Natural killer cell (primary cell): ENCODE results near the gene RNFT2.

DNA sequence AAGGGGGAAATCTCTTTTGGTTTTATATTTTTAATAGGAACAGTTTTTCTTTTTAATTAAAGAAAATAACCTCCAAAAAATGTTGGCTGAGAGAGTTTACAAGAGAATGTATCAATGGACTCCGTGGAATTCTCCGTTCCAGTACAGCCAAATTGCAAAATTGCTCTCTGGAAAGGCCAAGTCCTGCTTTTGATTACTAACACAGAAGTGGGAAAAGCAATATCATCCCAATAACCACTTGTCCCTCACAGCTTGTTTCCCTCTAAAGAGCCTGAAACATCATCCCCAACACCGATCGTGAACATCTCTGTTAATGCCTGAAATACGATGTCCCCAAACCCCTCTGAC is 36.8 kb downstream of the TBX5 start:
- PRO-cap: no peak

GRCh38 chr12:114684230-114685146 is 513 bp upstream of the TBX3 start:
- PRO-cap: bidirectional peak, plus-strand start at chr12:114684398, minus-strand start at chr12:114684164

DNA sequence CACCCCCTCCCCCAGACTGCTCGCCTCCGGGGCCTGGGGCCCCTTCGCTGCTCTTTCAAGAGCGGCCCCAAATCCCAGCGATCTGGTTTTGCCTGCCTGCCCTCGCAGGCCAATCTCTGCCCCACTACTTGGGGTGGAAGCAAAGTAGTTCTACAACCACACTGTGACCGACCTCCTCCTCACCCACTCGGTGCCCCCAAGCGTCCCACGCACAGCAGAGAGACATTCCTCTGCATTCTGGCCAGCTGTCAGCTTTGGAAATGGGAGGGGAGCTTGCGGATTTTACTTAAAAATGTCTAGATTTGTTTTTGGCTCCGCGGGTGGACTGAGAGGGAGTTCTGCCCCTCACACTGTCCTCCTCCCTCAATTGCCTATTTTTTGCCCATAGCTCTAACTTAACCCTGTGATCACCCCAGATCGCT is 2.5 kb upstream of the TBX3 start:
- PRO-cap: no peak

DNA sequence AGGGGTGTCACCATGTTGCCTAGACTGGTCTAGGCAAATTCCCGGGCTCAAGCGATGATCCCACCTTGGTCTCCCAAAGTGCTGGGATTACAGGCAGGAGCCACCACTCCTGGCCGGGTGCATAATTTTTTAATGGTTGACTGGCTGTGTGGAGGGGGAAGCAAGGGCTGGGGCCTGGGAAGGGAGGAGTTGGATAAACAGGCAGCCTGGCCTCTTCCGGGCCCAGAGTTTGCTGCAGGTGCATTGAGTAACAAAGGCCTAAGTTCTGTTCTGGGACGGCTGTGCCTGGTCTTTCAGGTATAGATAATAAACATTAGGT is 191.3 kb upstream of the TBX3 start:
- PRO-cap: no peak

GRCh38 chr12:115095078-115095592 is 411.2 kb upstream of the TBX3 start:
- PRO-cap: no peak

- PRO-cap: no peak
Observed at GRCh38 chr12:115870303-115870938, 407.1 kb downstream of the MED13L start.

DNA sequence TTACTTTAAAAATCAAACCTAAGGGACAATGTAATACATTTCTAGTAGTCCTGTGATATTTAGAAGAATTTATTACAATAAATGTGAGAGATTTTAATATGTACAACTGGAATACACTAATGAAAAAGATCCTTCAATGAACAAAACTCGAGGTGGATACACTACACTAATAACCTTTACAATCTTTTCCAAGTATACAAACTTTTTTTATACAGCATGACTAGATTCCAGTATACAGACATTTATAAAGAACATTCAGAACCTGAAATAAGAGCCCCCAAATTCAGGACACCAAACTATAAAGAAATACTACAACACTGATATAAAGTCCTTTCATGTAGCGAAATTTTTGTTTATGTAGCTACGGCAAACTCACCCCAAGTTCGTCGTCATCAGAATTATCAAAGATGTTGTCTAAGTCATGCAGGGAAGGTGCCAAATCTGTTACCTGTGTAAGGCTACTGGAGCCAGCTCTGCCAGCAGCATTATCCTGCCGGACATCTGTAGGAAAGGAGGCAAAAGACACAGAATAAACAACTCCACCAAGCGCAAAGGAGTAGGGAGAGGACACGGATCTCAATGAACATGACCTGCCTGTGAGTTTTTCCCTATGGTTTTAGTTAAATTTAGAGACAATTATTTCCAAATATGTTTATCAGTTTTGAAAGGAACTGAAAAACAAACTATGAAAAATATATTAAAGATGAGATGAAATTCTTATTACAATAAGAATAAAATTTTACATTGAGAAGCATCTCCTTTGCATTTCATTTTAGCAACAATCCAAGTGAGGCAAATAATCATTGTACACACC is 271.8 kb downstream of the MED13L start:
- PRO-cap: no peak

DNA sequence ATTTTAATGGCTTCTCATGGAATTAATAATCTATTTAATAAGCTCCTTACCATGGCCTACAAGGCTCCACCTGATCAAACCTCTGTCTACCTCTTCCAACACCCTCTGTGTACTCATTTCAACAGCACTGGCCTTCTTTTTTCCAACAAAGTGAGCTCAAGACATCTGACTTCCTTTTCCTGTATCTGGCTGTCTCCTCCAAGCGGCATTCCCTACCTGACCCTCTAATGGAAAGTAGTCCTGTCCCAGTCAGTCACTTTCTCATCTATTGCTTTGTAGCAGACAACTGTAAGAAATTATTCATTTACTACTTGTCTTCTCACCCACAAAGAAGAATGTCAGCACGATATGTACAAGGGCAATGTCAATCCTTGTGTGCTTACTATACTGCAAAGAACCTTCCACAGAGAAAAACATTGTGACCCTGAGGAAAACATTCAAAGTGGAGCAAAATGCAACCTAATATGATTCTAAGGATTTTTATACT is 149.6 kb downstream of the MED13L start:
- PRO-cap: no peak

GRCh38 chr12:116156537-116157145 is 120.9 kb downstream of the MED13L start:
- PRO-cap: no peak

DNA sequence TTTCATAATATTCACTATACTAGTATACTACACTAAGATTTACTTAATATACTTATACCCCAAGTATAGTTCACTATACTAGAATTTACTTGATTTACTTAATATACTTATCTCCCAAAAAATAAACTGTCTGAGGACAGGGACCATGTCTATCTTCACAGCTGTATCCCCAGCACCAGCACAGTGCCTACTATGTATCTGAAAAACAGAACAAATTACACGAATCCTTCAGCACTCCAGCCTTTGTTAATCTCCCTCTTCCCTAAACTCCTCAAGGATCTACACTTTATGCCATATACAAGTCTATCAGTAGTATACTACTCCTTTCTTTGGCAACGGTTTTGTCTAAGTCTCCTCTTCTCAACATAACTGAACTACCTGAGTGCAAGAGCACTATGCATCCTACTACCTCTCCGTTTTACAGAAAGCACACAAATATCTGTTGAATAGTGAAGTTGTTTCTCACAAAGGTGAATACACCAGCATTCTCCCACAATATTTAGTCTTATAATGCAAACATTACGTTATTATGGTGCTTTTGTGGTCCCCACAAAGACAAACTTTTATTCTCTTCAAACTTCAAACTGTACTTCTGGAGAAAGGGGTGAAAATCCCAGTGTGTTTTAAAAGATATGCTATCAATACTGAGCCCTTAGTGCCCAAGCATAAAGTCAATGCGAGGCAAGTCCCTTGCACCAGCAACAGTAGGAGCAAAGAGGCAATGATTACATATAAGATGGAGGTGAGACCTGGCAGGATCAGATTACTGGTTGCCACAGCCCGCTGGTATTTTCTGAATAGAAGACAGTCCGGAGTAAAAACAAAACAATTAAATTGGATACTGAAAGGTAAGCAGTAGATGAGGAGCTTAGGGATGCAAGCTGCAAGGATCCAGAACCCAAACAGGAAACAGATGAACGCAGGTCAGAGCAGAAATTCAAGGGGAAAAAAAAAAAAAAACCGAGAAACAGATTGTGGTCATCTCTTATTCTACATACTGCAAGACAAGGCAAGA is 120.0 kb downstream of the MED13L start:
- PRO-cap: no peak

GRCh38 chr12:116161267-116161939 is 116.1 kb downstream of the MED13L start:
- PRO-cap: no peak

- PRO-cap: no peak
Observed at GRCh38 chr12:116280568-116281339, 3.3 kb upstream of the MED13L start.

GRCh38 chr12:116319710-116320597 is 42.5 kb upstream of the MED13L start:
- PRO-cap: no peak

DNA sequence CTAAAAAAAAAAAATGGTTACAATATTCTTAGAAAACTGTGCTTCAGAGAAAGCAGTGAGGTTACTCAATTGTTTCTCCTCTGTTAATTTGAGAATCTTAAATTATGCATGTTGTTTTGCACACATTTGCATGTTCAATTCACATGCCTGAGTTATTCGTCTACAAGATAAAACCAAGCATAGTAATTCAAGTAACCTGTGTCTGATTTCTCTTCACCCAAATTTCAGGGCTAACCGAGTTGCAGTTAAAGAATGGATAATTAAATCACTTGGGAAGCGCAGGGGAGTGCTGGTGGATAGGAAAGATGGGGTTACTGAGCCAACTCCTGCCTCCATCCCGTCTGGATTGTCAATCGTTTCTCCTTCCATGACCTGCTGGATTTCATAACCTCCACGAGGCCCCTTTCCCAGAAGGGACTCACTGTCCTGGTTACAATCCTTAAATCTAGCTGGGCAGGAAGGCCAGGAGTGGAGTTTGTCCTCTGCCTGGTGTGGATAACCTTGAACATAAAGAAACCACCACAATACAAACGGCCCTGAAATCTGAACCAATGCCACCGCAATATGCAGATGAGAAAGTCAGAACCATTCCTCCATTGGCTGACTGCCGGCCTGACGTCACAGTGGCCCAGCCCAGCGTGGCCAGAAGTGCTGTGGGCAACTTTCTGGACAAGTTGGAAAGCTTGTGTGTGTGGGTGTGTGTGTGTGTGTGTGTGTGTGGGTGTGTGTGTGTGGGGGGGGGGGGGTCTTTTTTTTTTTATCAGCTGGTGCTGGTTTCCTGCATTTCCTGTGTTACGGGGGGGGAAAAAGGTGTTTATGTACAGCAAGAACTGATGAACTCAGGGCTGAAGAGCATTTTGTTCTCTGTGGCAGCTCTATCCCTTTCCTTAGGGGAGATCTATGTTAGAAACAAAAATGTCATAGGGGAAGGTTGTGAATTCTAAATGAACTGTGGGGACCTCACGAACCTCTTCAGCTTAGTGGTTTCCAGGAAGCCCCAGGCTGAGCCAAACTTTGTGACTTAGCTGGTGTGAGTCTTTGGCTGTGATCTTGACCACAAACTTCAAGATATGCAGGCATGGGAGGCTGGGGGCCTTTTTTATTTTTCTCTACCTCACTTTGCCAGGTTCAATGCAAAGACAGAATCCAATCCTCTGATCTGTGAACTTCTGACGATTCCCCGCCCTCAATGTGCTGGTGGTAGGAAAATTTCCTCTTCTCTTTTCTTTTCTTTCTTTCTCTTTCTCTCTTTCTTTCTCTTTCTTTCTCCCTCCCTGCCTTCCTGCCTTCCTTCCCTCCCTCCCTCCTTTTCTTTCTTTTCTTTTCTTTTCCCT is 81.6 kb upstream of the MED13L start:
- PRO-cap: no peak

DNA sequence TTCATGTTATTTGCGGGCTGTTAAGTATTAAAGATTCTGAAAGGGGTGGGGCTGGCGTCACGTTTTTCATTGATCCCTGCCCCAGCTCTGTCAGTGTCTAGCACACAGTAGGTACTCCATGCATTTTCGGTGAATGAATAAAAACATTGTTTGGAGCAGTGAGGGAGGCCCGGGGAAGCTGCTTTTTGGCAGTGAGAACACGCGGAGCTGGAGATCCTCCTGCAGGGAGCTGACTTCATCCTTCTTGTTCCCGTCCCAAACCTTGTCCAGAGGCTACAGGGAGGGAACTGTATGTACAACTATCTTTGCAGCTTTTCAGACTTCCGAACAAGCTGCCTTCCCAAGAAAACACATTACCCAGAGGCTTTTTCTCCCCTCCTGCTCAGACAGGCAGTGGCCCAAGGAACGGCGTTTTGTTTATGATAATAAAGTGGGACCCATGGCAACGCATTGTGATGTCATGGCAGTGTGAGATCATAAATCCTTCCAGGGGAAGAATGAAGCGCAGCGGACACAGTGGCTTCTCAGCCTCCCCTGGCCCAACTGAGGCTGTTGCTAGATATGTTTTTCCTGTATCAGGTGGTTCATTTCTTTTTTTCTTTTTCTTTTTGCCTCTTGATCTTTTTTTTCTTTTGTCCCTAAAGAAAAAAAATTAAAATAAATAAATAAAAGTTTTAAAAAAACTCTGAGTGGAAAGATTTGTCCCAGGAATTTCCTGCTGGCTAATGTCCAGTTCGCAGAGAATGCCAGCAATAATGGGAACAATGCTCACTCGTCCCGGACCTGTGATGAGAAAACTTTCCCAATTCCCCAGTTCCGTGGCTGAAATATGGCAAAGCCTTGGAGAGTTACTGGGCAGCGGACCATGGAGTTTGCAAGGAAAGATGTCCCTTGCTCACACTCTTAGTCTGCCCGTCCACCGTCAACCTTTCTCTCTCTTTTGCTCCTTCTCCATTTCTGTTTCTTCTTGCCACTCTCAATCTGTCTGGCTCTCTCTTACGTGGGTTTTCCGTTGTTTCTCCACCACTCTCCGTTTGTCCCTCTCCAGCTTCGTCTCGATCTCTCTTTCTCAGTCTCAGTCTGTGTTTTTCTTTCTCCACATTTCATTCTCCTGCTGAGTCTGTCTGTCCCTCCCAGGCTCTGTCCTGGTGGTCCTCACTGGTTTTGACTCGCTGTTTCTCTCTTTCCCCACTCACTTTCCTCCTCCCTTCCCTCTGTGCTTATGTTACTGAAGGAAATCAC is 103.4 kb upstream of the MAP1LC3B2 start:
- PRO-cap: no peak

DNA sequence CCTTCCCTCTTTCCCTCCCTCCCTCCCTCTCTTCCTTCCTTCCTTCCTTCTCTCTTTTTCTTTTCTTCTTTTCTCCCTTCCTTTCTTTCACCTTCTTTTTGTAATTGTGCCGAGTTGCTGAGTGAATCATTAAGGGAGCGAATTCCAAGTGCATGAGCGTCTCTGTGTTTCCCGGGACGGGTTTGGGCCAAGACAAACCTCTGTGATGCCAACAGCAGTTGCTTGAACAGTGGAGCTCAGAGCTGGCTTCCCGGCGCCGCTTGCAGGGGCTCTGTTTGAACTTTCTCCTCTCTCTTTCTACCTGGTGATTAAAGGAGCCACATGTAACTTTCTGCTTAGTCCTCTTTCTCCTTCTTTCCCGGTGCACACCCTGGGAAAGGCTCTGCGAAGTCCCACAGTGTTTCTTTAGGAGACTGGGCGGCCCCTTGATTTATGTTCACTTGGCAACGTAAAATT is 33.7 kb upstream of the MAP1LC3B2 start:
- PRO-cap: no peak

- PRO-cap: no peak
Observed at GRCh38 chr12:116601207-116601603, 42.0 kb downstream of the MAP1LC3B2 start.

GRCh38 chr12:116737588-116738911 is at the start of gene RNFT2:
TSS of gene RNFT2 (plus strand) at chr12:116738315.
- PRO-cap: bidirectional peak, plus-strand start at chr12:116737863, minus-strand start at chr12:116737816; bidirectional peak, plus-strand start at chr12:116738356, minus-strand start at chr12:116738022

DNA sequence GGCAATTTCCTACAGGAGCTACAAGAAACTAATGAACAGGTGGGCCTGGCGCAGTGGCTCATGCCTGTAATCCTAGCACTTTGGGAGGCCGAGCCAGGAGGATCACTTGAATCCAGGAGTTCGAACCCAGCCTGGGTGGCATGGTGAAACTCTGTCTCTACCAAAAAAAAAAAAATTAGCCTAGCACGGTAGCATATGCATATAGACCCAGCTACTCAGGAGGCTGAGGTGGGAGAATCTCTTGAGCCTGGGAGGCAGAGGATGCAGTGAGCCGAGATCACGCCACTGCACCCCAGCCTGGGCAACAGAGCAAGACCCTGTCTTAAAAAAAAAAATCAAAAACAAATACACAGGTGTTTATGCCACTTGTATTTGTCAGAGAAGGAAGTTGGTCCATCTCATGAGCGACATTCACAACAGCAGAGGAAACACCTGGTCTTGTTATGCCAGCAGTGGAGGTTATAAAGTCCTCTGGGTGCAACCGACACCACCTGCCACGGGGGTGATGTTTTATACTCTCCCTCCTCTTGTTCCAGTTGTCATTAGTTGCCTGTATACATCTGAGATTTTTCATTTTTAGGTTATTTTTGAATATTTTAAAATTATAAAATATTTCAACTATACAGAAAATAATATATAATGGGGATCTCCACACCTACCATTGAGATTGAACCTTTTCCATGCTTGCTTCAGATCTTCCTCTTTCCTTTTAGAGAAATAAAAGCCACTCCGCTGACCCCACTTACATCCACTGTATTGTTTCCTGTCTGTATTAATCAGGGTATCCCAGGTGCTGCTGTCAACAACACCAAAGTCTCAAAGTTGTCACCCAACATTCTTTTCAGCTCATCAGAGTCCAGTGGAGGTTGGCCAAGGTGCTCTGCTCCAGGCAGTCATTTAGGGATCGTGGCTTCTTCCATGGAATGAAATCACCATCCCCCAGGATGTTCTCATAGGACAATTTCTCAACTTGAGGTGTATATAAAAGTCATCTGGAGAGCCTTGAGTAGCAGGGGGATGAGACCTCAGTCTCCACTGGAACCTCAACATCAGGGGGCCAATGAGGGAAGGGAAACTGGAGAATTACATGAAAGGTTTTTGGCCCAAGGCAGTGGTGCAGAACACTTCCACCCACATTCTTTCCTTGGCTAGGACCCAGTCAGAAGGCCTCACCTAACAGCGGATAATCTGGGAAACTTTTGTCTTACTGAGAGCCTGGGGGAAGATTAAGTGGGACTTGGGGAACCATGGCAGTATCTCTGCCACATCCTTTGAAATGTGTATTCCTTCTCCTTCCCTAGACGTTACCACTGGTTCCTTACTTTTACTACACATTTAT is 65.1 kb downstream of the RNFT2 start:
- PRO-cap: no peak

DNA sequence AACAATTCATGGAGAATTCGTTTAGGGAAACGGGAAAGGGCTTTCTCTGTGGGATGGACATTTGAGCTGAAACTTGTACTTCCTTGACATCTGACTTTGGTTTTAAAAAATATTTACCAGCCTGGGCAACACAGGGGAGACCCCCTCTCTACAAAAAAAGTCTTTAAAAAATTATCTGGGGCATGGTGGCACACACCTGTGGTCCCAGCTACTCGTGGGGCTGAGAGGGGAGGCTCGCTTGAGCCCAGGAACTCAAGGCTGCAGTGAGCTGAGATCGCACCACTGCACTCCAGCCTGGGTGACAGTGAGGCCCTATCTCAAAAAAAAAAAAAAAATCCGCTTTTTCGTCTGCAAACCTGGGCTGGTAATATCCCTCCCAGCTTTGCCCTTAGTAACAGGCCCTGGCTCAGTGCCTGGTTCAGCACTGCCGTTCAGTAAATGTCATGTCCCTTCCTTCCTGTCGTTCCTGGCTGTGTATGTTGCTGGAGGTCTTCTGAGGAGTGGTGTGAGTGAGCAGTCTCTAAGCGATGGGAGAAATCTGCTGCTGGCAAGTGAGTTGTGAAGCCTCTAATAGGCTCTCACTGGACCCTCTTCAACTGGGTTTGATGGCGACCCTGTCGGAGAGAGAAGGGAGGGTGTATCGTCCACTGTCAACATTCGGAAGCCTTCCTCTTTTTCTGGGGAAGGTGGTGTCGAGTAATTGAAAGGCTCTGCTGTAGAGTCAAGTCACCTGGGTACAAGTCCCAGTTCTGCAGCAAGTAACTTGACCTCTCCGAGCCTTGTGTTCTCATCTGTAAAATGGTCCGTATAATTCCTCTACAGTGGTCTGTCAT is 63.0 kb downstream of the HRK start:
- PRO-cap: no peak